GM23248 (cell line): Measurements from ENCODE around the gene ZNF408.

GRCh38 chr11:46676327-46677187, 23.9 kb downstream of the ARHGAP1 start:
- RAMPAGE, long total RNA: no peak

GRCh38 chr11:46700451-46701365, at the start of gene ZNF408:
ZNF408 (plus strand) TSS chr11:46701031.
- RAMPAGE, long total RNA: start-site peak on the minus strand at chr11:46700571-46700616, 931 and 1,027 reads in 2 replicates; start-site peak on the plus strand at chr11:46701021-46701077, 9 and 19 reads in 2 replicates

- RAMPAGE, long total RNA: no peak
Measured at GRCh38 chr11:46858213-46859088, 12.4 kb upstream of the CKAP5 start.

DNA sequence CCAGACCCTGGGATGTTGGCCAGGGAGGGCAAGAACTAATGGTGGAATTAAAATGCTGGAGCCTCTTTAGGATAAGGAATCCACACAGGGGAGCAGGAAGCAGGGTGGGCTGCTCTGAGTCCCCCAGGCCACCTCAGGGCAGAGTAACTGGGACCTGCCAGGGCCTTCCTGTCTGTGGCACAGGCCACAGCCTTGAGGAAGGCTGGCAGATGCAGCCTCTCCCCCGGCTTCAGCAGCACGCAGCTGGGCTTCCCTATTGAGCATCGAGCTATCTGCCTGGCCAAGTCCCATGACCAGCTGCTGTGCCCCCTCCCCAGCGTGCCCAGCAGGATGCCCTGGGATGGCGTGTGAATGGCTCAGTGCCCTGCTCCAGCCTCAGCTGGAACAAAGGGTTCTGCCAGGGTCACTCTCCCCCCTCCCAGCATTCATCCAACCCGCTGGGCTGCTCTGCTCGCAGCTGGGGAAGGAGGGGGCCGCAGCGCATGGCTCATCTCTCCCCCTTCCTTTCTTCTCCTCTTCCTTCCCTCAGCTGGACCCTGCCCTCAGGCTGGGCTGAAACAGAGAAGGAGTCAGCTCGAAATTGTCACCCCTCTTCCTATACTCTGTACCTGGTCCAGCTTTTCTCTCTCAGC, 14.6 kb downstream of the LRP4 start:
- RAMPAGE, long total RNA: no peak

DNA sequence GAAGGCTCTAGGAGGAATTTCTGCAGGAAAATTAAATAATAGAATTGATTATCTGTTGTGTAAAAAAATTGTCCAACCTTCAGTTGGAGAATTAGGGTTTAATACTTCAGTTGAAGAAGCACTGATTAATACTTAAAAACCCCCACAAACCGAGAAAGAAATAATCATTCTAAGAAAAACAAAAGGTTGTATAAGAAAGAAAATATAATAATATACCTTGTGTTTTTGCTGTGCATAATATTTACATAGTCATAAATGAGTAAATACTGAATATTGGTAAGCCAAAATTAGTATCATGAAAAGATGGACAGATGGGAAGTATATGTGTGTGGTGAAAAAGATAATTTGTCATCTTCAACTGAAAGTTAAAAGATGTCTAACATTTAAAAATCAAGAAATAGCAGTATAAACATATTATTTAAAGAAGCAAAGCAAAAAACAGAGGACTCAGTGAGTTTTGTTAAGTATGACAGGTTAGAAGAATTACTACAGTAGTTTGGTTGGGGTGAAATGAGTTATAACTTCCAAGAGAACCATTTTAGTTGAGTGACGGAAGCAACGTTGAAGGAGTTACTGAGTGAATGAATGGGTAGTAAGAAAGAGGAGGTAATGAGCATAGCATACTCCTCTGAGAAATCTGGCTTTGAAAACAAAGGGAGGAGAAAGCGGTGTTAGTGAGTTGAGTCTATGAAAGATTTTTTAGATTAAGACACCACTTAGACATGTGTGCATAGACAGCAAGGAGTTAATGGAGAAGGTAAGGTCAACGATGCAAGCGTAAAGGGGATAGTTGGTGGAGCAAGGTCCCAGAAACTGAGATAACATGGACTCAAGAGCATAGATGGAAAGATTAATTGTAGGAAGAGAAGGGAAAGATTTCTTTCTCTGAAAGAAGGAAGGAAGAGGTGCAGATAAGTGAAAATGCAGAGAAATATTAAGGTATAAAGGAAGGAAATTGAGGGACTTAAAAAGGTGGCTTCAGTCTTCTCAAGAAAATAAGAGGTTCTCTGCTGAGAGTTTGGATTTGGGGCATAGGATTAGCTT, 98.6 kb downstream of the ARFGAP2 start:
- RAMPAGE, long total RNA: no peak

GRCh38 chr11:47111324-47111996, 65.2 kb downstream of the ARFGAP2 start:
- RAMPAGE, long total RNA: no peak

DNA sequence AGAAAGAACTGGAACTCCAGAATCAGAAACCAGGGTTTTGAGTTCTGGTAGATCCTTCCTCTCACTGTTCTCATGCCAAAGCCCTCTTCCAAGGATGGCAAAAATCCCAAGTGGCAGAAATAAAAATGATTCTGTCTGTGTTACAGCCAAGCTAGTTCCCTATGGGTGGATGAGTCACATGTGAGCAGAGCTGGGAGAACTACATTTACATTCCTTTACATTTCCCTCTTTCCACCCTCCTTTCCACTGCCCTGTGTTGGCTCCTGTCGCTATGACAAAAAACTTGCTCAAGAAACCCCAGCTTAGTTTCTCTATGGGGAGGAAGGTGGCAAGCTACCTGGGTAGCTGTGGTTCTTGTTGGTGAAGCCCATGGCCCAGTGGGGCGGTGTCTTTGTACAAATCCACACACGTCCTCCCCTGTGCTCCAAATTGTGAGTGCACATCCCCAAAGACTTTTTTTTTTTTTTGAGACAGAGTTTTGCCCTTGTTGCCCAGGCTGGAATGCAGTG, 10.1 kb upstream of the DDB2 start:
- RAMPAGE, long total RNA: no peak

- RAMPAGE, long total RNA: no peak
Measured at GRCh38 chr11:47253613-47254085, 4.1 kb upstream of the NR1H3 start.

DNA sequence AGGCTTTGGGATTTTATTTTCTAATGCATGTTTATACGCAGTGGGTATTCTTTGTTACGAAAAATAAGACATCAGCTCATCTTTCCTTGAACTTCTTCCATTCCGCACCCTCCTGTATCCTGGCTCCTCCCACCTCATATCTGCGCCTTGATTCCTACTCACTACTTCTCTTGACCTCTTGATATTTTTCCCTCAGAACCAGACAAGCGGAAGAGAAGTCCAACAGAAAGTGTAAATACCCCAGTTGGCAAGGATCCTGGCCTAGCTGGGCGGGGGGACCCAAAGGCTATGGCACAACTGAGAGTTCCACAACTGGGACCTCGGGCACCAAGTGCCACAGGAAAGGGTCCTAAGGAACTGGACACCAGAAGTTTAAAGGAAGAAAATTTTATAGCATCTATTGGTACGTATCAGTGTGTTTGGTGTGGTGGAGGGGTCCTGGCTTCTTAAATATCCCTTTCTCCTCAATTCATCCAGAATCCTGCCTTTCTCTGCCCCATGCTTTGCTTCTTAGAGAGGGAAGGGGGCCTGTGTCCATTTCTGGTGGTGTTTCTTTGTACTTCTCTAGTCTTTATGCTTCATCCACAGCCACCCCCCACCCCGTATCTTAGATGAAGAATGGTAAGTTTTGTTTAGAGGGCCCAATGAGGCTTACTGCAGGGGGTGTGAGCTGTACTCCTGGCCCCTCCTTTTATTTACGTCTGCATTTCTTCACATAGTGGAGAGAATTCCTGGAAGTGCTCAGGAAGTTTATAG, 32.8 kb downstream of the NR1H3 start:
- RAMPAGE, long total RNA: no peak

GRCh38 chr11:47305646-47306192, 46.8 kb downstream of the MYBPC3 start:
- RAMPAGE, long total RNA: no peak

- RAMPAGE, long total RNA: no peak
Measured at GRCh38 chr11:47346097-47346611, 6.3 kb downstream of the MYBPC3 start.

GRCh38 chr11:47357260-47357805, 4.8 kb upstream of the MYBPC3 start:
- RAMPAGE, long total RNA: no peak

GRCh38 chr11:47380782-47381202, 2.4 kb upstream of the SPI1 start:
- RAMPAGE, long total RNA: no peak

- RAMPAGE, long total RNA: no peak
Measured at GRCh38 chr11:47409620-47410424, 1.4 kb downstream of the SLC39A13 start.

DNA sequence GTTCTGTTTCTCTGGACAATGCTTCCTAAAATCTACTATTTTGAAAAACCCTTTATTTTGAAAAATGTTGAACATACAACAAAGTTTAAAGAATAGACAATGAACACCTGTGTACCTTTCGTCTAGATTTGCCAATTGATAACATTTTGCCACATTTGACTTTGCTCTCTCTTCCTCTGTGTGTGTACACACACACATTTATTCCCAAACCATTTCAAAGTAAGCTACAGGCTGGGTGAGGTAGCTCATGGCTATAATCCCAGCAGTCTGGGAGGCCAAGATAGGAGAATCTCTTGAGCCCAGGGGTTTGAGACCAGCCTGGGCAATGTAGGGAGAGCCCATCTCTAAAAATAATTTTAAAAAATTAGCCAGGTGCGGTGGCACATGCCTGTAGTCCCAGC, 5.2 kb upstream of the PSMC3 start:
- RAMPAGE, long total RNA: no peak

- RAMPAGE, long total RNA: no peak
Measured at GRCh38 chr11:47466496-47467556, 17.9 kb upstream of the RAPSN start.

DNA sequence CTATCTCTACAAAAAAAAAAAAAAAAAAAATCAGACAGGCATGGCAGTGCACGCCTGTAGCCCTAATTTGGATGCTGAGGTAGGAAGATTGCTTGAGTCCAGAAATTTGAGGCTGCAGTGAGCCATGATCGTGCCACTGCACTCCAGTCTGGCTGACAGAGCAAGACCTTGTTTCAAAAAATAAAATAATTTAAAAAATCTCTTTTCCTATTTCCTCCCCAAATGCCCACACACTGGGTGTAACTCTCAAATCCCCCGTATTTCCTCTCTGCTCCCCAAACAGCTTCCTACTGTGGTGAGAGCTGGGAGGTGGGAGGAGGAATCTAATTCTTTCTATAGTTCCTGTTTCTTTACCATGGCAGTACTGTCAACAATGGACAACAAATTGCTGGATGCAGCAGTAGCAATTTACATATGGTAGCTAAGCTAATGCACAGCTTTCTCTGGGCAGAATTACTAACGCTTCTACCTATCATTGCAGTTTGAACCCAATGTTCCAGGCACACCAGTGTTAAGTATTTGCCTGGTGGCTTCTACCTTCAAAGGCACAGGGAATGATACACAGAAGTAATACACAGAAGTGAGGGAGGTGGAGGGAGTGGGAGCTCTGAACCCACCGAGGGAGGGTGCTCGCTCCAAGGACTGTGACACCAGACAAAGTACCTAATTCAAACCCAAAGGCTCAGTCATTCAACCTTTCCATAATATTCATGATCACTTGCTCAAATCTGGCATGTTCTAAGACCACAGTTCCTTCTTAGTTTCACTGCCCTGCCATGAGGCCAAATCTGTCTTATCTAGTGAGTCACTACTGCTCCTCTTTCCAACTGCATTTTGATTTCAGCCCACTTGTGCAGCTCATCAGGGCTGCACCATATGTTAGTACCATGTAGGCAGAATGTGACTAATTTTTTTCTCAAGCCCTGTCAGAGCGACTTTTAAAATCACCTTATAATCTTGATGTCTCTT, 38.0 kb downstream of the CELF1 start:
- RAMPAGE, long total RNA: no peak

DNA sequence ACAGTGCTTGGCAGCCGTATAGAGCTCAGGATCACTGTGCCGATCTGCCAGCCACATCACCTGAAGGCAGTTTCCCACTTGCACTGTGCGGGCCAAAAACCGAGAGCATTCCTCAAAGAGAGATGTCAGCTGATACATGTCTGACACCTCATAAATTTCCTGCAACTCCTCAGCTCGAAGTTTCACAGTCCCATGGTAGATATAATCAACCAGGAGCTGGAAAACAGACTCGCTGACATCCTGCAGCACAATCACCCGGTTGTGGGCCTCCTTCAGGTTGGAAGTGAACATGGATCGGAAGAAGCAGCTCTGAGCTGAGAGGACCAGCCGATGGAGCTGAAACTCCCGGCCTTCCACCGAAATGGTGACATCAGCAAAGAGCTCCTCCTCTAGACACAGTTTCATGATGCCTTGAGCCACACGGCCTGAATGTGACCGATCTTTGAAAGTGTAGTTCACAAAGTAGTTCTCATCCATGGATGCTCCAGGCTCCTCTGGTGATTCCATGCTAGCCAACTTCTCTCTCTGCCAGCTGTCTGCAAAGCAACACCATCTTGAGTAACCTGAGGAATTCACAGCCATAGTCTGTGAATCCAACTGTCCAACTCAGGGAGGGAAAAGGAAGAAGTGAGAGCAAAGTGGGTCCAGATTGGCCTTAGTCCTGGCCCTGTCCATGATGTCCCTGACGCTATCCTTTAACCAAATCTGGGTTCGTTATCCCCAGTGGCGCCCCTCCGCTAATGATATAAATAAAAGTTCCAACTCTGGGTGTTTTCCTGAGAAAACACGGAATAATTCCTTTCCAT, 1.1 kb downstream of the KBTBD4 start:
- RAMPAGE, long total RNA: no peak

DNA sequence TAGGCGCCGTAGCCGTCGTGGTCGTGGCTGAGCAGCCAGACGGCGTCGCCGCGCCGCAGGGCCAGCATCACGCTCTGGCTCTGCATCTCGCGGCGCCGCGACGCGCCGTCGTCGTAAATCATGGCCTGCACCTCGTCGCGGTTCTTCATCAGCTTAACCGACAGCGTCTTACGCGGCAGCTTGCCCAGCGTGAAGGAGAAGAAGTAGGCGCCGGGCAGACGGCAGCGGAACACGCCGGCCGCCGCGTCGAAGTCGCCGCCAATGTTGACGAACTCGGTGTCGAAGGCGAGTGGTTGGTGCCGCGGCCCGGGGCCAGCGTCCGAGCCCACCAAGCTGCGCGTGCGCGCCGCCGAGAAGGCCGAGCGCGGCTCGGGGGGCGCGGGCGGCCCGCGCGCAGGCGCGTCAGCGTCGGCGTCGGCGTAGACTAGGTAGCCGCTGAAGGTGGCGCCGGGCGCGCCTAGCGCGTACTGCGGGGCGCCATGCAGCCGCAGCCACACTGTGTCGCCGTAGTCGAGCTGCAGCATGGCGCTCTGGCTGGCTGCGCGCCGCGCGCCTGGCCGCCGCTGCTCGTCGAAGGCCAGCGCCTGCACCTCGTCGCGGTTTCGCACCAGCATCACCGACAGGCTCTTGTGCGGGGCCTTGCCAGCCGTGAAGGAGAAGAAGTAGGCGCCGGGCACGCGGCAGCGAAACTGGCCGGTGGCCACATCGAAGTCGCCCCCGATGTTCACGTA, 3.6 kb downstream of the FAM180B start:
- RAMPAGE, long total RNA: no peak

DNA sequence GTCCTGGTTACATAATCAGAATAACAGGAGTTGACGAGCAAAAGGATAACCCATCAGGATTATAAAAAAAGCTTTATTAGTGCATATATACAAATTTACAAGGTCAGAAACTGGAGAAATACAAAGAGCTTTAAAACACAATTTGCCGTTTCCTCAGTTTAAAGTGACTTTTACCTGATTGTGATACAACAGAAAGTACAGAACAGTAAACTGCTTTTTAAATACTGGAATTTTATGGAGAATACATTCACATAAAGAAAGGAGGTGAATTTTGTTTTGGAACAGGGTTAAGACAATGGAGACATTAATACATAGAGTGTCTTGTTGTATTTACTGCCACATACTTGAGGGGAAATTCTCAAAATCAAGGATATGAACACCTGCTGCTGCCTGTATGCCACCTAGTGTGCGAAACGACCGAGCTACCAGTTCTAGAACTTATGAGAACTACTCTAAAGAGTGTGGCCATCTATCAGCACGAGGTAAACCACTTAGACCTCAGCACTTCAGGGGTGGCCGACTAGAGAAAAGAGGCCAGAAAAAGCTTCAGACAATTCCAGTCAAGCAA, 1.4 kb upstream of the AGBL2 start:
- RAMPAGE, long total RNA: no peak